Testis (tissue), 5 donors: Measurements from ENCODE around the genes HLX and DISP1.

GRCh38 chr1:220767065-220768130, 19.3 kb downstream of the MTARC2 start:
- PRO-cap, 3 experiments: no peak in any of the 3 experiments
- RAMPAGE, long total RNA, 2 experiments: no peak in any of the 2 experiments
- RRBS: no CpG with 5 or more reads among the region's 11 CpGs

DNA sequence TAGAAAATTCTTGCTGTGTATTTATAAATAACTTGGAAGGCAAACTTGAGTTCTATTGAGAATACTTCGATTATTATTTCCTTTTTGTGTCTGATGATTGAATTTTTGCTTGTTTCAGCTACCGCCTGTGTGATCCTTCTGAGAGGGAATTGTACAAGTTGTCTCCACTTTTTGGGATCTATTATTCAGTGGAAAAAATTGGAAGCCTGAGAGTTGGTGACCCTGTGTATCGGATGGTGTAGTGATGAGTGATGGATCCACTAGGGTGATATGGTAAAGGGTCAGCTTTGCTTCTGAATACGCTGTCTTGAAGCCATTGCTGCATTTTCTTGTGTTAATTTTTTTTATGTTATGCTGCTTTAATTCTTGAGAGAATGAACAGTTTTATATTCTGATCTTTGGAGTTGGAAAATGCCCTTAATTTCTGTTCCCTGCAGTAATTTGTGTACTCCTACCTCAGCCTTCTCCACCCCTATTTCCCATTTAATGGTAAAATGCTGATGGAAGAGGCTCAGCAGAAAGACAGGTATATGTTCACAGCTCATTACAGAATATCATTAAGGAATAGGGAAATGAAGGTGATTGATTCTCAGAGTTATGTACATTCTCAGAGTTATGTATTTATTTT, 4.9 kb upstream of the MTARC1 start:
- PRO-cap, 3 experiments: no peak in any of the 3 experiments
- RAMPAGE, long total RNA, 2 experiments: no peak in any of the 2 experiments
- RRBS: no CpG with 5 or more reads among the region's 4 CpGs

DNA sequence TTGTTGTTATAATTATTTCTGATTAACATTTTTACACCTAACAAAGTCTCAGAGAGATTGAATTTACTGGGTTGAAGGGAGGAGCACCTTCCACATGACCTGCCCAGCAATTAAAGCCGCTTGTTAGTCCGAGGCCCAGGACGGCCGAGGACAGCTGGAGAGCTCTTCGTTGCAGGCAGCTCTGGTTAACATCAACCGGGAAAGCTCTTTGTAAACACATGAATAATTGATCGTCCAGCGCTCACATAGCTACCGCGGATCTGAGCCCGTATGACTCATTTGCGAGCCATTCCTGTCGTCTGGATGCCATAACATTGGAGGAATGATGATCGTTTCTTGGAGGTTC, 32.0 kb downstream of the MTARC1 start:
- PRO-cap, 3 experiments: no peak in any of the 3 experiments
- RAMPAGE, long total RNA, 2 experiments: no peak in any of the 2 experiments
- RRBS: no CpG with 5 or more reads among the region's 14 CpGs

- PRO-cap, 3 experiments: no peak in any of the 3 experiments
- RAMPAGE, long total RNA, 2 experiments: no peak in any of the 2 experiments
- RRBS: no CpG with 5 or more reads among the region's 3 CpGs
Measured at GRCh38 chr1:220874054-220874406, 5.2 kb upstream of the HLX start.

DNA sequence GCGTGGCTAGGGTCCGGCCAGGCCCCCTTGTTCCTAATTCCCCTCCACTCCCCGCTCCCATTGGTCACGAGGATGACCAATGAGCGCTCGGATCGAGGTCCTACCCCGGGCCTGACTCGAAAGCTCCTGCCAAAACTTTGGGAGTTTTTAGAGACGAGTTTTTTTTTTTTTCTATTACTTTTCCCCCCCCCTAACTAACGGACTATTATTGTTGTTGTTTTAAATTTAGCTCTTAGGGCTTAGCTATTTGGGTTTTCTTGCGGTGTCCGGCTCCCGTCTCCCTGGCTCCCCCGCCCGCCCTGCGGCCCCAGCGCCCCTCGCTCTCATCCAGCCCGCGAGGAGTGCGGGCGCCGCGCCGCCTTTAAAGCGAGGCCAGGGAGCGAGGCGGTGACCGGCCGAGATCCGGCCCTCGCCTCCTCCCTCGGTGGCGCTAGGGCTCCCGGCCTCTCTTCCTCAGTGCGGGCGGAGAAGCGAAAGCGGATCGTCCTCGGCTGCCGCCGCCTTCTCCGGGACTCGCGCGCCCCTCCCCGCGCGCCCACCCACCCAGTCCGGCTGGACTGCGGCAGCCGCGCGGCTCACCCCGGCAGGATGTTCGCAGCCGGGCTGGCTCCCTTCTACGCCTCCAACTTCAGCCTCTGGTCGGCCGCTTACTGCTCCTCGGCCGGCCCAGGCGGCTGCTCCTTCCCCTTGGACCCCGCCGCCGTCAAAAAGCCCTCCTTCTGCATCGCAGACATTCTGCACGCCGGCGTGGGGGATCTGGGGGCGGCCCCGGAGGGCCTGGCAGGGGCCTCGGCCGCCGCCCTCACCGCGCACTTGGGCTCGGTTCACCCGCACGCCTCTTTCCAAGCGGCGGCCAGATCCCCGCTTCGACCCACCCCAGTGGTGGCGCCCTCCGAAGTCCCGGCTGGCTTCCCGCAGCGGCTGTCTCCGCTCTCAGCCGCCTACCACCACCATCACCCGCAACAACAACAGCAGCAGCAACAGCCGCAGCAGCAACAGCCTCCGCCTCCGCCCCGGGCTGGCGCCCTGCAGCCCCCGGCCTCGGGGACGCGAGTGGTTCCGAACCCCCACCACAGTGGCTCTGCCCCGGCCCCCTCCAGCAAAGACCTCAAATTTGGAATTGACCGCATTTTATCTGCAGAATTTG, at the start of gene HLX:
Gene HLX, plus strand, starts transcription at position 174 of the 1,147 bp plus-strand sequence.
- PRO-cap, 3 experiments: peak in 3 of 3 experiments; most common plus-strand start position 364 of the sequence (in 3); most common minus-strand start position 336 of the sequence (in 1)
- RAMPAGE, long total RNA, 2 experiments: no peak in any of the 2 experiments
- RRBS: 1% methylated on average over 50 of the region's 106 CpGs

DNA sequence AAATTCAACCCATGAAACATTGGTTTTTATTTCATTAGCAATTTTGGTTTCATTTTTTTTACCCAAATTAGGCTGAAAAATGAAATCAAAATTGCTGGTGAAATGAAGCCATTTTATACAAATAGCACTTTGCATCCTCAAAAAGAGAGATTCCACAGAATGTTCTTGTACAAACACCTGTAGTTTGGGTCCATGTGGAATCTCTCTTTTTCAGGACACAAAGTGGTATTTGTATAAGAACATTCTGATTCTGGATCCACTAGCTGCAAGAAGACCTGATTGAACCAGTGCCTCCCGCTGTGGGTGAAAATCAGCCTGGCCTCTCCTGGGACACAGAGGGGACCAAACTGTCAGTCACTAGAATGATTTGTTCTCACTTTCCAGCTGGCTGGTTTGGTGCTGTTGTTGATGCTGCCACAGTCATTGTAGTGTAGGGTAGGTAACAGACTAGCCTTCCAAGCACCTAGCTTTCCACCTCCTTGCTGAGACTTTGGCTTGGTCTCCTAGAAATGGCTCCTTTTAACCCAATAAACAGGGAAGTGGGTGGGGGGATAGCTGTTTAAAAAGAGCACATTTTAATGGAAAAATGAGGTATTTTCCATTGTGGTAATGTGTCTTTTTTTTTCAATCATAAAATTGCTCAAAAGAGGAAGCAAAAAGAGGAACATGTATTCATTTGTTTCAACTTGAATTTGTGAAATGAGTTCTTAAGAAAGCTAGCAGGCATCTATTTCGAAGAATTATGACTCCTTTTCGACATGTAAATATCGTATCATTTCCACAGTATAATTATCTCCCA, 189.9 kb downstream of the HLX start:
- PRO-cap, 3 experiments: no peak in any of the 3 experiments
- RAMPAGE, long total RNA, 2 experiments: no peak in any of the 2 experiments
- RRBS: no CpG with 5 or more reads among the region's 4 CpGs

DNA sequence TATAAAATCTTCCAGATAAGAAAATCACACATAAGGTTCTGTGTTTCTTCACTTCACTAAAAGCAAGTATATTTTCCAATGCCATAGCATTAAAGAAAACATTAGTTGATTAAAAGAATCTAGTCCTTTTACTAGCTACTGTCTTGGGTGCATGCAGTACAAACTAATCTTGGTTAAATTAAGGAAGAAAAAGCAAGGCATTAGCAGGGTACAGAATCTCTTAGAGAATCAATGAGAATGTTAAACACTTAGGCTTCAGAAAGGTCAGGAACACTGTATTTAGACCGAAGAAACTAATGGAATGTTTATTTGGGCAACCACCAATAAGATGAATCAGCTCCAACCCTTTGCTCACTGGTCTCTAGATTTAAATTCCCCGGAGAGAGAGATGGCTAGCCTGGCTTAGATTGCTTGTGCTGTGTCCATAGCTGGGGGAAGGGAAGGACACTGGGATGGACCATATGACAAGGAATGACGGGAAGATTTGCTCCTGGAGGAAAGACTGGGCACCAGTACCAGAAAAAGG, 426.7 kb downstream of the DUSP10 start:
- PRO-cap, 3 experiments: no peak in any of the 3 experiments
- RAMPAGE, long total RNA, 2 experiments: no peak in any of the 2 experiments
- RRBS: no CpG with 5 or more reads among the region's 3 CpGs

GRCh38 chr1:221440512-221441006, 301.3 kb downstream of the DUSP10 start:
- PRO-cap, 3 experiments: no peak in any of the 3 experiments
- RAMPAGE, long total RNA, 2 experiments: no peak in any of the 2 experiments
- RRBS: no CpG with 5 or more reads among the region's 4 CpGs

GRCh38 chr1:221543891-221544142, 198.1 kb downstream of the DUSP10 start:
- PRO-cap, 3 experiments: no peak in any of the 3 experiments
- RAMPAGE, long total RNA, 2 experiments: no peak in any of the 2 experiments
- RRBS: no CpG with 5 or more reads among the region's 1 CpG

DNA sequence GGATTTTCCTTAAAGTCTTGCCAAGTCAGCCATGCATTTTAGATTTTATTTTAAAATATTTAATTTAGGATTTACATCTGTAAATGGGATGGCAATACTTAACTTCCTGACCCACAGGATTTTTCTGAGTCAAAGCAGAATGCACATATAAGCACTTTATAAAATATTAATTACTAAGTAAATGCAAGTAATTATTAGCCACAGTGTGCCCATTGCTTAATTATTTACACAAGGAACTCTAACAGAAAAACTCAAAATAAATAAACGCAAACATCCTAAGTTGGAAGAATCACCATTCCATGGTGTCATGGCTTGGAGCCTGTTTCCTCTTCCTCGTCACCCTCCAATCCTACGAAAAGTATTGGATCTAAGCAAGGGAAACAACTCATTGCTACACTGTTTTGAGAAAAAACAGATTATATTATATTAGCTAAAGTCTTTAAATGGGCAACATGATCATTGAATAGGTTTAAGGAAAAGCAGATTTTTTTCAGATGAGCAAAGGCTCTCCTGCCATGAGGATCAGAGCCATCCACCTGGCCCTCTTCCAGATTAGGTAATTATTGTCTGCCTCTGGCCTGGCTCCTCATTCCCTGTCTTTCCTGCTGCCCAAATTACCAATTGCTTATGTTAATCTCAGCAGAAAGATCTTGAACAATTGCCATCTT, 121.4 kb downstream of the DUSP10 start:
- PRO-cap, 3 experiments: no peak in any of the 3 experiments
- RAMPAGE, long total RNA, 2 experiments: no peak in any of the 2 experiments
- RRBS: no CpG with 5 or more reads among the region's 3 CpGs

- PRO-cap, 3 experiments: no peak in any of the 3 experiments
- RAMPAGE, long total RNA, 2 experiments: no peak in any of the 2 experiments
- RRBS: no CpG with 5 or more reads among the region's 5 CpGs
Measured at GRCh38 chr1:221717131-221717780, 24.6 kb downstream of the DUSP10 start.

DNA sequence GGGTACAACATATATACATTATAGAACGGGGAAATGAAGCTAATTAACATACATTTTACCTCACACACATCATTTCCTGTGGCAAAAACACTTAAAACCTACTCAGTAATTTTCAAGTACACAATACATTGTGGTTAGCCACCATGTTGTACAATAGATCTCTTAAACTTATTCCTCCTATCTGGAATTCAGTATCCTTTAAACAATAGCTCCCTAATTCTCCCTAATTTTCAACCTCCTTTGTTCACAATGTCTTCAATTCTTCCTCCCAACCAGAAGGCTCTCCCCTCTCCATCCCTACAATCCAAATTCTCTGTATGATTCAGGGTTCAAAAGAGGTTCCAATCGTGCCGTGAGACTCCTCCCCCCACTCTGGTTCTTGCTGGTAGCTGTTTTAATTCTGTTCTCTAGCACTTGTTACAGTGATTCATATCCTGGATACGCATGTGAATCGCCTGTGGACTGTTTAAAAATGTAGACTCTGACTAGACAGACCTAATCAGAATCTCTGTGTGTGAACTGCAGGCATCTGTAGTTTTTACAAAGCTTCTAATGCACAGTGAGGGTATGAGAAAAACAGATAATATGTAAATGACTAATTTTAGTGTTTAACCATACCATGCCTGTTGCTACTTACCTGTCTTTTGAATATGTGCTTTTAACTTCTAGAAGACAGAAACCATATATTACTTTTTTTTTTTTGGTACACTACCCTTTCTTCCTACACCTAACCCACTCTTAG, 87.7 kb upstream of the DUSP10 start:
- PRO-cap, 3 experiments: no peak in any of the 3 experiments
- RAMPAGE, long total RNA, 2 experiments: no peak in any of the 2 experiments
- RRBS: no CpG with 5 or more reads among the region's 5 CpGs

DNA sequence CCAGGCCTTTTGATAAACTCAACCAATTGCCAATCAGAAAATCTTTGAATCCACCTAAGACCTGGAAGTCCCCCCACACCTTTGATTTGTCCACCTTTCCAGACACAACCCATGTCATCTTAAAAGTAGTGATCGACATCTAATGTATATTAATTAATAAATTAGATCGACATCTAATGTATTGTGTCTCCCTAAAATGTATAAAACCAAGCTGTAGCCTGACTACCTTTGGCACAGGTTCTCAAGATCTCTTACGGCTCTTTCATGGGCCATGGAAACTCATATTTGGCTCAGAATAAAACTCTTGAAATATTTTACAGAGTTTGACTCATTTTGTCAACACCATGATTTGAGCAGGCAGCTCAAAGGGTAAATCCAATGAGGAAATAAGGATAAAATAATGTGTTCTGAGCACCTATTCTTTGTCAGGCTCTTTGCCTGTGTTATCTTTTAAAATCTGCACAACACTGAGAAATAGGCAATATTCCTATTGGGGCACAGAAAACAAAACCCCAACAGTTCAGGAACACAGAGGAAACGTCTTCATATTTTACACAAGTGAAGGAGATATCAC, 223.3 kb upstream of the DUSP10 start:
- PRO-cap, 3 experiments: no peak in any of the 3 experiments
- RAMPAGE, long total RNA, 2 experiments: no peak in any of the 2 experiments
- RRBS: no CpG with 5 or more reads among the region's 4 CpGs

- PRO-cap, 3 experiments: peak in 3 of 3 experiments; most common plus-strand start chr1:222815081 (in 2); most common minus-strand start chr1:222814942 (in 3)
- RAMPAGE, long total RNA, 2 experiments: start-site peak on the plus strand in 2 of 2 experiments, at chr1:222815009-222815156 at its widest, 1,244 to 1,343 reads per replicate; start-site peak on the minus strand in 1 of 2 experiments, at chr1:222814587-222814988 at its widest, 19 to 212 reads per replicate
- RRBS: 1% methylated on average over 30 of the region's 81 CpGs
Measured at GRCh38 chr1:222814287-222815645, at the start of gene DISP1. Gene DISP1 (plus strand): TSS chr1:222815039.

DNA sequence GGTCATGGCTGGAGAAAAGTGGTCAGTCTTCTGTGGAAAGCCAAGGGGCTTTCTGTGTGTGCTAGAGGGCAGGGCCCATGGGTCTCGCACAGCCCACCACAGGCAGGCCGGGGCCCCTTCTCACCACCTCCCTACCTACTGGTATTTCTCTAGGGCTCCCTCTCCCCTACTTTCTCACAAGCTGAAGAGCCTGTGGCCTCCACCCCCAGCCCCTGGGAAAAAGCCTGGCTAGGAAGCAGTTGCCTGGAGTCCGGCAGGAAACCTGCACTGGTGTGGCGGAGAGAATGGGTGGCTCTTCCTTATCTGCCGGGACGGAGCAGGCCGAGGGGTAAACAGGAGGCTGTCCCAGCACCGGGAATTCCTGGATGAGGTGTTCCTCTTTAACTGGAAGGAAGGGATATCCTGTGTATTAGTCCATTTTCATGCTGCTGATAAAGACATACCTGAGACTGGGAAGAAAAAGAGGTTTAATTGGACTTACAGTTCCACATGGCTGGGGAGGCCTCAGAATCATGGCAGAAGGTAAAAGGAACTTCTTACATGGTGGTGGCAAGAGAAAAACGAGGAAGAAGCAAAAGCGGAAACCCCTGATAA, 125.7 kb downstream of the TLR5 start:
- PRO-cap, 3 experiments: no peak in any of the 3 experiments
- RAMPAGE, long total RNA, 2 experiments: no peak in any of the 2 experiments
- RRBS: 91% methylated on average over 6 of the region's 10 CpGs

DNA sequence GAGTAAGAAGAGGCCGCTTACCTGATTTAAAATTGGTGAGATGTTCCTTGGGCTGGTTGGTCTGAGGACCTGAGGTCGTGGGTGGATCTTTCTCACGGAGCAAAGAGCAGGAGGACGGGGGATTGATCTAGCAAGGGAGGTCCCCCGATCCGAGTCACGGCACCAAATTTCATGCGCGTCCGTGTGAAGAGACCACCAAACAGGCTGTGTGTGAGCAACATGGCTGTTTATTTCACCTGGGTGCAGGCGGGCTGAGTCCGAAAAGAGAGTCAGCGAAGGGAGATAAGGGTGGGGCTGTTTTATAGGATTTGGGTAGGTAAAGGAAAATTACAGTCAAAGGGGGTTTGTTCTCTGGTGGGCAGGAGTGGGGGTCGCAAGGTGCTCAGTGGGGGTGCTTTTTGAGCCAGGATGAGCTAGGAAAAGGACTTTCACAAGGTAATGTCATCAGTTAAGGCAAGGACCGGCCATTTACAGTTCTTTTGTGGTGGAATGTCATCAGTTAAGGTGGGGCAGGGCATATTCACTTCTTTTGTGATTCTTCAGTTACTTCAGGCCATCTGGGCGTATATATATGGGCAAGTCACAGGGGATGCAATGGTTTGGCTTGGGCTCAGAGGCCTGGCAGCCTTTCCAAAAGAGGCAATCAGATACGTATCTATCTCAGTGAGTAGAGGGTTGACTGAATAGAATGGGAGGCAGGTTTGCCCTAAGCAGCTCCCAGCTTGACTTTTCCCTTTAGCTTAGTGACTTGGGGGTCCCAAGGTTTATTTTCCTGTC, 113.3 kb downstream of the TLR5 start:
- PRO-cap, 3 experiments: no peak in any of the 3 experiments
- RAMPAGE, long total RNA, 2 experiments: no peak in any of the 2 experiments
- RRBS: no CpG with 5 or more reads among the region's 17 CpGs

DNA sequence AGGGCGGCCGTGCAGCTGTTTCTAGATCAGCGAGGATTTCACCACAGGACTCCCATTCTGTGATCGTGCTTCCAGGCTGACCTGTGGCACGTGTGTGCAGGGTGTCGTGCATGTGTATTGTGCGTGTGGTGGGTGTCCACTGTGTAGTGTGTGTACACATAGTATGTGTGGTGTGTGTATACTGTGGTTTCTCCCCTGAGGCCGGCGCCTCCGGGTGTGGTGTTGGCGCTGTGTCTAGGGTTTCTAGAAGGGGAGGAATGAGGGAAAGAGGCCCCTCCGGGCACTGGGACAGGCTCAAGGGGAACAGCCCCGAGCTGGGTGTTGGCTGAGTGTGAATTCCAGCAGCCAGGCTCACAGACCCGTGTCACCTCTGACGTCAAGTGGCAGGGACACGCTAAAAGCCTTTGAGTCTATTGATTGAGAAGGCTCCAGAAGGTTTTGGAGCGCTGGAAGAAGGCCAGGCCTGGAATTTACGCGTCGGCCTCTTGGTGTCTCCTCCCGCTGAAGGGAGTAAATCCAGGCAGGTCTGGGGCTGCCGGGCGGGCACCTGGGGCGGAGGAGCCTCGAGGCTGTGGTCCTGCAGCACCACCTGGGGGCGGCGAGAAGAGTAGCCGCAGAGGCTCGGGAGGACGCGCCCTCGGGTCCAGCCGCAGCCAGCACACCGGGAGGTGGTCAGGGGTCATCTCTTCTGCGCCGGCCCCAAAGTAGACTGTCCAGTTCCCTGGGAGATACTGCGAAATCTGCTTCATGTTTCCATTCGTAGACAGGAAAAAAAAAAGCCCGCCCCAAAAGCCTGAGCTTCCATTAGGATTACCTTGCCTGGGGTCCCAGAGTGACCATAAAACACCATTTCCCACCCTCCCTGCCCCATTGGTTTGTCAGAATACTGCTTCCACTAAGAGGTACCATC, 61.8 kb downstream of the TLR5 start:
- PRO-cap, 3 experiments: peak in 3 of 3 experiments; most common plus-strand start position 601 of the sequence (in 1); most common minus-strand start position 372 of the sequence (in 2)
- RAMPAGE, long total RNA, 2 experiments: no peak in any of the 2 experiments
- RRBS: 3% methylated on average over 3 of the region's 39 CpGs

DNA sequence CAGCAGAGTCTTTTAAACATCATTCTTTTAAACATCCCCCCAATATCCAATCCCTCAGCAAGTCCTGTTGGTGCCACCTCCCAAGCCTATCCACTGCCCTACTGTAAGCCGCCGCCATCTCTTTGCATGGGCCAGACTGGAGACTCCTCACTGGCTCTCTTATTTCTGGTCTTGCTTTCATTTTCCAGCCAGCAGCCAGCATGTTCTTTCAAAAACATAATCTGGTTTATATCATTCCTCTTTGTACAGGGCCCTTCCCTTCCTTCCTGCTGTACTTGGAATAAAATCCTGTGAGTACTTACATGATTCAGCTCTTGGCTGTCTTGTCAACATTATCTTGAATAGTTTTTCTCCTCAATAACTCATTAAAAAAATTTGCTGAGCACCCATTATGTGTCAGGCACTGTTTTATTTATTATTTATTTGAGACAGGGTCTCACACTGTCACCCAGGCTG, 28.2 kb downstream of the TLR5 start:
- PRO-cap, 3 experiments: no peak in any of the 3 experiments
- RAMPAGE, long total RNA, 2 experiments: no peak in any of the 2 experiments
- RRBS: no CpG with 5 or more reads among the region's 2 CpGs

GRCh38 chr1:223175367-223176134, 32.5 kb upstream of the TLR5 start:
- PRO-cap, 3 experiments: peak in 1 of 3 experiments; most common plus-strand start chr1:223175905 (in 1)
- RAMPAGE, long total RNA, 2 experiments: no peak in any of the 2 experiments
- RRBS: no CpG with 5 or more reads among the region's 5 CpGs

DNA sequence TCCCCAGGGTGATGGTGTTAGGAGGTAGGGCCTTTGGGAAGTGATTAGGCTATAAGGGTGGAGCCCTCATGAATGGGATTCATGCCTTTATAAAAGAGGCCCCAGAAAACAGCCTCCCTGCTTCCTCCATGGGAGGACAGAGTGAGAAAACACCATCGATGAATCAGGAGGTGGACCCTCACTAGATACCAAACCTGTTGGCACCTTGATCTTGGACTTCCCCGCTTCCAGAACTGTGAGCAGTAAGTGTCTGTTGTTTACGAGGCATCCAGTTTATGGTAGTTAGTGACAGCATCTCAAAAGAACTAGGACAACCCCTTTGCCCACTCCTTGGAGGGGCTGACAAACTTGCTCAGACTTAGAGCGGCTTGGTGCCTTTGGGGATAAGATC, 33.7 kb upstream of the TLR5 start:
- PRO-cap, 3 experiments: no peak in any of the 3 experiments
- RAMPAGE, long total RNA, 2 experiments: no peak in any of the 2 experiments
- RRBS: no CpG with 5 or more reads among the region's 4 CpGs